ENCODE measurements around a stretch of chr13.

DNA sequence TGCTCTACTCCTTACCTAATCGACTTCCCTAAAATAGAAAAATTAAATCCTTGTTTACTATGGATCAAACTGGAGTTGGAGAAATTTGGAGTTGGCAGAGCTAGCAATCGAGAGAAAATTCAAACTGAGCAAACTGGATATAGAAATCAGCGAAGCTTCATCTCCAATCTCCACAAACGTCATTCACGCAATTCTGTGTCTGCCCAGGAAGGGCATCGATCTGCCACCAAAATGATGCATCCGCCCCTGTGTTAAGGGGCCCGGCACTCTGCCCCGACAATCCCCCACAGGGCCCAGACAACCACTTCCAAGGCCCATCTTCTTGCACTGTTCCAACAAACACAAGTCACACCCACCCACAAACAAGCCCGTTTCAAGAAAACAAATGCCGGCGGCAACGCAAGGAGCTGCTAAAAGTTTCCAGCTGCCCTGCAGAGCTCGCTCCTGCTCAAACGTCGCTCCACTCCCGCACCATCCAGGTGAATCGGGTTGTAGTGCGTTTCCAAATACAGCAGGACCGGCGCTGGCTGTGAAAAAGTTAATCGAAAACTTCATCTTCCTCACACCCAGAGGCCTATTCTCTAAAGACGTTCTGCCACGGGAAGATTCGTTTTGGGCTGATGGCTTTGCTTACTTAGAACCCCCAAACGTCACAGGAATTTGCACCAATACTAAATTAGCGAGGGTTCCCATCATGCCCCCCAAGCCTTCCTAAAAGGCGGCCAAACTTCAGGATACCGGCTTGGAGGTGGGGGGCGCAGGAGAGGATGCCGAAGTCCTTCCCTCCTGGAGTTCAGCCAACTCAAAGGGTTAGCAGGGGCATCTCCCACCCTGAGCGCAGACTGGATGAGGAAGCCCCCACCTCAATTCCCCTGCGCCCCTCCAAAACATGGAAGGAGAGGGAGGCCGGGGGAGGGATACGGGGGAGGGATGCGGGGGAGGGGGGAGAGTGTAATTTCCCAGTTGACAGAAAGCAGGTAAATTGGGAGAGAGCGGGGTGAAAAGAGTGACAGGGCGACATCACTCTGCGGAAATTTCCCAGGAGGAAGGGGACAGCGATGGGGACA lies 107.4 kb upstream of the DOCK9 start:
- PRO-cap, result no peak

- PRO-cap, result no peak
Observed at GRCh38 chr13:99124852-99125415, 75.7 kb upstream of the UBAC2 start.

DNA sequence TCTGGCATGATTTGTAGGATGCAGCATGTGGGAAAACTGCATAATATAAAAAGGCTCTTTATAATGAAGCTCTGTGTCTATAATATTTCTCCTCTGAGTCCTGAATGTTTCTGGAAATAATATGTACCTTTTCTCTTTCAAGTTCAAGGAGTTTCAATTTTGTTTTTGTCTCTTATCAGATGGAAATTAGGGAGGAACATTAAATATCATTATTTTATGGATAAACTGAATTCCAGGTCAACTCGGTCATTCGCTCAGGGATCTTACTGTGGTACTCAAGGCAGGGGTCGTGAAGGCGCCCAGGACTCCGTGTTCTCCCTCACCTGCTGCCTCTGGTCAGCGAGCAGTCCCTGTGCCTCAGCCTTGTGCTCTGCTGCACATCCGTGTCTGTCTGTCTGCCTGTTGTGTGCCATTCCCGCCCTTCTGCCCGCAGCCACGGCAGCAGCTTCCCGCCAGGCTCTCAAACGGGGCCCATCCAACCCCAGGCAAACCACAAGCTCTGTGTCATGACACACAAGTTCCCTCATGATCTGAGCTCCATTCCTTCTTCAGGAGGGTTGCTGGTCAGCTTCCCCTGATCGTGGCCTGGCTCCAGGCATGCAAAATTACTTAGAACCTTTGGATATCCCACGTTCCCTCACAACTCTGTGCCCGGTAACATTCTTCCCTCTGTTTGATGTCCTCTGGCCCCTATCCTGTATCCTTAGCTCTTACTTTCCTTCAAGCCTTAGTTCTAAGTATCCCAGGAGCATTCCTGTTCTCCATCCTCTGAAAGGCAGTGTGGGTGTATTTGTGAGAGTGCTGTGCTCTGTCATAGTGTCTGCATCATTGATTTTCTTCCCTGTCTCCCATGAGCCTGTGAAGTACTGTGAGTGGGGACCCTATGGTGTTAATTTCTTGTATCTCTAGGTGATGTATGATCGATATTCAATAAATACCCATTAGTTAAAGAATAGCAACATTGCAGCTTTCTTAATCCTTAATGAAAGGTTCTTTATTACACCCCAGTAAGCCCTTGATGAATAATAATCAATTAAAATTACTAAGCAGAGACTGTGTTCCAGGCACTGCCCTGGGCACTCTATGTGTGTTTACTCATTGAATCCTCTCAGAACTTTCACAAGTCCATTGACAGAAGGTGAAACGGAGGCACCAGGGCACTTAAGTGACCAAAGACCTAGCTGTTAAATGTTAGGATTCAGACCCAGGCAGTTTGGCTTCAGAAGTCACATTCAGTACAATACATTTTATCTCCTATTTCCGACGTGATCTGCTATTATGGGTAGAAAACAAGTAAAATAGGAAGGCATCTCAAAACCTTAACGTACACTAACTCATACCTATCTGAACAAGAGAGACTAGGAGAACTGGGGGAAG lies 3.1 kb downstream of the GPR183 start:
- PRO-cap, result no peak

GRCh38 chr13:99380604-99381303 lies 73.6 kb upstream of the GPR183 start:
- PRO-cap, result no peak

DNA sequence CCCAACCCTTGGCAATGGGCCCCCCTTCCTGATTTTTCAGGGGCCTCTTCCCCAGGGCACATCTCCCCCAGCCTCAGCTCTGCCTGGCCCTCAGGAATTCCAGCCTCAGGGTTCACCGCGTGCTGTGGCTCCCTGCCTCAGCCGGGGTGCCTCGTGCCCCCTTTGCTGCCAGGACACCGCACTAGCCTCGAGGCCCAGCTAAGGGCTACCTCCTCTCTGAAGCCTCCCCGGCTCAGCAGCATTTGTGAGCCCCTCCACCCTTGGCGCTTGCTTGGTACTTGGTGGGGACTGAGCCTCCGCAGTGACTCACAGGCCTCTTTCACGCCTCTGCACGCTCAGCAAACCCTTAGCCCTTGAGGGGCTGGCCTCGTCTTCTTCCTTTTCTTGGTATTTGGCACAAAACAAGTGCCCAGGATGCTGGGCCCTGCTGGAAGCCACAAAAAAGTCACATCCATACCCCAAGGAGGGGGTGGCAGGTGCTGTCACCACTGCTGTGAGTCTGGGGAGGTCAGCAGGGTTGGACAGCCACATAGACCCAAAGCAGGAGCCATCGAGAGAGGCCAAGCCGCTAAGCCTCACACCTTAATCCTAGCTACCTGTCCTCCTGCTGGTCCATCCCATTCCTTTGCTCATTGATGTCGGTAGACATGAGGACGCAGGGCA lies 85.4 kb upstream of the TM9SF2 start:
- PRO-cap, result no peak

GRCh38 chr13:99434164-99435105 lies 66.8 kb upstream of the TM9SF2 start:
- PRO-cap, result no peak

- PRO-cap, result no peak
Observed at GRCh38 chr13:99559399-99560026, 47.0 kb upstream of the CLYBL start.

- PRO-cap, result bidirectional peak, plus-strand start at chr13:99658340, minus-strand start at chr13:99658180; bidirectional peak, plus-strand start at chr13:99658644, minus-strand start at chr13:99658396
Observed at GRCh38 chr13:99657693-99659033, 51.7 kb downstream of the CLYBL start.

- PRO-cap, result no peak
Observed at GRCh38 chr13:99686141-99686537, 79.6 kb downstream of the CLYBL start.

- PRO-cap, result no peak
Observed at GRCh38 chr13:99969595-99970732, 1.6 kb downstream of the ZIC5 start.

DNA sequence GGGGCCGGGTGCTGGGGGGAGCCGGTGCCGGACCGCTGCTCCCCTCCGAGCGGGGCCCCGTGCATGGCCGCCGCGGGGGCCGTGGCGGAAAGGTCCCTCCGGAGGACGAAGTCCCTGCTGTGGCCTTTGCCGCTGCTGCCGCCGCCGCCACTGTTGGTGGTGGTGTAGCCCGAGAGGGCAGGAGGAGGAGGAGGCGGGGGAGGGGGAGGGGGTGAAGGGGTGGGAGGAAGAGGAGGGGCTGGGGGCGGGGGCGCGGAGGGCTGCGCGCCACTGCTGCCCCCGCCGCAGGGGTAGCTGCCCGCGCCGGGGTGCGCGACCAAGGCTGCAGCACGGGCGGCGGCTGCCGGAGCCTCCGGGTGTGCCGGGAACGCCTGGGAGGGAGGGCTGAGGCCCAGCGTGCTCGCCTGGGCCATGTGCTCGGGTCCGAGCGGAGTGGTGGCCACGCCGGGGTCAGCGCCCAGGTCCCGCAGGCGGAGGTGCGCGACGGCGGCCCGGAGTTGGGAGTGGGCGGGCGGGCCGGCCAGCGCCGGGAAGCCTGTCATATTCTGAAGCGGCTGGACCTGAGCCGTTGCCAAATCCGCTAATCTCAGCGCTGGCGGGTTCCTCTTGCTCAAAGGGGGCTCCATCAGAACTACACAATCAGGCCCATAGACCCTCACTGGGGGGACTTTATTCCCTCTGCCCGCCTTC lies 444 bp downstream of the ZIC5 start:
- PRO-cap, result no peak

- PRO-cap, result no peak
Observed at GRCh38 chr13:99972496-99972769, 866 bp upstream of the ZIC5 start.

- PRO-cap, result no peak
Observed at GRCh38 chr13:99996240-99996493, 14.6 kb downstream of the ZIC2 start.

- PRO-cap, result no peak
Observed at GRCh38 chr13:100099948-100100774, 11.3 kb downstream of the PCCA start.

- PRO-cap, result no peak
Observed at GRCh38 chr13:100129673-100129924, 40.7 kb downstream of the PCCA start.

DNA sequence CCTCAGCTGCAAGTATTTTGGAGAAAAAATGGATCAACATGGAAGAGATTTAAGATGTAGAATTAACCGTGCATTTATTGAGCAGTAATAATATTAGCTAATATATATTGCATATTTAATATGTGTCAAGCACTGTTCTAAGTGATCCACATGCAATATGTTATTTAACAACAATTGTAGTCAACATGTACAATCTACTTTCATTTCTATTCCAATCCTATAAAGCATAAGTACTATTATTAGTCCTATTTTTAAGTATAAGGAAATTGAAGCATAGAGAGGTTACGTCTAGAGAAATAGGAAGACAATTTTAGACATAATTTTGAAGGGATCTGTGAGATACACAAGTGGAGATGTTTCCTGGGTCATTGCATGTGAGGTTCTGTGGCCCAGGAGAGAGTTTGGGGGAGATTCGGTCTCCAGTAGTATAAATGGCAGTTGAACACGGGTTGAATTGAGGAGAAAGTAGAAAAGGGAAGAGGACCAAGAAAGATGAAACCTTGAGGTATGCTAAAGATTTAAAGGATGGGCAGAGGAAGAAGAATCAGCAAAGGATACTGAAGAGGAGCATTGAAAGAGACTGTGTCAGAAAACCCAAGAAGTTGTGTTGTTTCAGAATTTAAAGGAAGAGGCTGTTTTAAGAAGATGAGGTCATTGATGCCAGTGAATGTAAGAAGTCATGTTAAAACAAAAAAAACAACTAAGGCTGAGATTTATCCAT lies 198.4 kb downstream of the GGACT start:
- PRO-cap, result no peak

- PRO-cap, result no peak
Observed at GRCh38 chr13:100392520-100393357, 195.8 kb downstream of the GGACT start.

- PRO-cap, result no peak
Observed at GRCh38 chr13:100436057-100436618, 152.5 kb downstream of the GGACT start.

DNA sequence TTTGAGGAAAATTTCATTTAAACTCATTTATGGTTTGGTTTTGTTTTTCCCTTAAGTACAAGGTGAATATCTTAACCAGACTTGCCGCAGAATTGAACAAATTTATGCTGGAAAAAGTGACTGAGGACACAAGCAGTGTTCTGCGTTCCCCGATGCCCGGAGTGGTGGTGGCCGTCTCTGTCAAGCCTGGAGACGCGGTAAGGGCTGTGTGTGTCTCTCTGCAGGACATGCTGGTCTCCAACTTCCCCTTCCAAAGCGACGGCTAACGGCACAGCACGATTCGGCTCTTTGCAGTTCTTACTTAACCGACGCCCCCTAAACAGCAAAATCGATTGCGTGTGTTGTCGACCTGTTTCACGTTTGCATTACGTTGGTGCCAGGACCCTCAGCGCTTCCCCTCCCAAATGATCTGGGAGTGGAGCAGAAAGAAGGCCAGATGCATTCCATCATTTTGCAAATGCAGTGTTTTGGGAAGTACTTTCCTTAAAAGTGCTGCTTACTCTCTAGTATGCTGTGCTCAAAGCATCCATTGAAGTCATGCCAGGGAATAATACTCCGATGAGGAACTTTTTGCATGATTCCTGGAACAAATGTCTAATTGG lies 73.1 kb downstream of the GGACT start:
- PRO-cap, result no peak

DNA sequence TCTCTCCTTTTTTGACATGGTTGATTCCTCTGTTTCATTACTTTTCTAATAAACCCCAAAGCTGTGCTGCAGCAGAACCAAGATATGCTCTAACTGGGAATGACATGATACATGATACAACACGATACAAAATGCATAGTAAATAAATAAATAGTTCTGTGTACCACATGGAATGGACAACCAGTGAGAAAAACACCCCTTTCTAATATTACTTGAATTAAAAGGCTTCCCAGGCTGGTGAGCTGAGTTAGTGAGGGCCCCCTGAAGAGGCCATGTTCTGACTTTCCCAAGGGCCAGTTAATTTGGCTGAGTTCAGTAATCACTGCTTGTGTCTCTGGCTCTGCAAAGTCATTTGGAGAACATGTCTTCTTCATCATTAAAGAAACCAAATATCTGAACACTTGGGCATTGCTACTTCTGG lies 203.1 kb upstream of the TMTC4 start:
- PRO-cap, result no peak